Epithelial cell of alveolus of lung (primary cell): ENCODE data around the genes ANKDD1A and UBAP1L.

- RAMPAGE, long total RNA: no peak
- RRBS: no CpG with 5 or more reads among the region's 12 CpGs
Measured at GRCh38 chr15:64809768-64810527, 15.5 kb downstream of the PIF1 start.

DNA sequence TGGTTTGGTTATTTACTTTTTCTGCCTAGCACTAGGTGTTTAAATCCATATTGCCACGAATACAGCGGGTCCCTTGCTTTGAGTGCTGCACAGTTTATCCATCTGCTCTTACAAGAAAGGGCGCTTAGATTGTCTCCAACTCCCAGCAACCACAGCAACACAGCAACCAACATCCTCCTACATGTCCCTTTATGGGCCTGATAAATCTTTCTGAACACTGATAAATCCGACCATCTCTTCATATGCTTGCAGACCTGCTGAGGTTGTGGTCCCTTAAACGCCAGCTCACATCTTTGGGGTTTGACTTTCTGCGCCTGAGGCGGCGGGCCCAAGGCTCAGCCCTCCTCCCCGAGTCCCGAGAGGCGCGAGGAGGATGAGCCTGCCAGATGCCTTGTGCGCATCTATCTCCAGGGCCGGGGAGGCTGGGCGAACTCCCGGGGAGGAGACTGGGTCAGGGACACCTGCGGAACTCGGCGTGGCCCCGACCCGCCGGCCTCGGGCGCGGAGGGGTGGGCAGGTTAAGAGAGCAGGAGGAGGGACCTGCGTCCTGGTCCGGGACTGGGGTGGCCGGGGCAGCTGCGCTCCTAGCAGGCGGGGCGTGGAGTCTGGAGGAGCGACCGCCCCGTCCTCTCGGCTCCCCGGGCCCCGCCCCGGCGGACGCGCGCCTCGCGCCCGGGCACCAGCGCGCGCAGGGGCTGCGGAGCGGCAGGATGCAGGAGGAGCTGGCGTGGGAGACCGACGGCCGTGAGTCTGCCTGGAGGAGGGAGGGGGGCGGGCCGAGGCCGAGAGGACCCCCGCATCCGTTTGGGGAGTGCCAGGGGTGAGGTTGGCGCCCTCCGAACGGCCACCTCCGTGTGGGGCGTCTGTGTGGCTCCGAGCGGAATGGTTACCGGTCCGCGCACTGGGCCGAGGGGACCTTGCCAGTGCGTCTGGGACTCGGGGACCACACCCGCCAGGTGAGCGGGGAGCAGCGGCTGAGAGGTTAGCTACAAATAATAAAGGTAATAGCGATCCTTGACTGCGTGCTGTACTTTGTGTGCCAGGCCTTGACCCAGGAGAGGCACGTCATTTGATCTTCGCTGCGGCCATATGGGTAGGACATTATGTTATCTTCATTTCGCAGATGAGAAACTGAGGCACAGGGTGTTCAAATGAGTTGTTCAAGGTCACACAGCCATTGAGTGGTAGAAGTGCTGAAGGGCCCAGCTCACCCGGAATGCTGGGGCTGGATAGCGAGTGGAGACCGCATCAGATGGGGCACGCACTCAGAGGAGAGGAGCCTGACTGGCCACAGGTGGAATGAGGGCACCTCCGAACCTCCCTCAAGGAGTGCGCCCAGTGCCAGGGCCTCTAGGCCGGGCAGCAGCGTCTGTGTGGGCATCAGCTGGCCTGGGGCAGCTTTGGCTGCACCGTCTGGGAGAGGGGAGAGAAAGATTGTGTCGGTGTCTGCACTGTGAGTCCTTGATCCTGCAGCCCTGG, at the start of gene ANKDD1A:
ANKDD1A (plus strand) TSS at position 682 of the 1,479 bp plus-strand sequence.
- RAMPAGE, long total RNA: no peak
- RRBS: under 1% methylated on average over 21 of the region's 91 CpGs

DNA sequence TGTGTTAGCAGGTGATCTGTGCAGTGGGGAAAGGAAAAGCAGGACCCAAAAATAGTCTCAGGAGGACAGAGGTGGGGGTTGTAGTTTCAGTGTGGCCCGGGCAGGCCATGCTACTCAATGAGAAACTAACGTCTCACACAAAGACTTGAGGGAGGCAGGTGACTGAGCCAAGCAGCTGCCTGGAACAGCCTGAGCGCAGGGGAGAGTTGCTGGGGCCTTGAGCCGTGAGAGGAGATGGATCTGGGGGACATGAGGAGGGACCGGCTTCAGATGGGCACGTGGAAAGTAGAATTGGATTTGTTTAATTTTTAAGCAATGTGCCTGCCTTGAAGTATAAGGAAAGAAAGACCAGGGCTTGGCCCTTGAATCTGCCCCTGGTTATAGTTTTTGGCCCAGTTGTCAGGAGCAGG, 18.6 kb downstream of the ANKDD1A start:
- RAMPAGE, long total RNA: no peak
- RRBS: no CpG with 5 or more reads among the region's 6 CpGs

GRCh38 chr15:65049135-65050083, 4.2 kb downstream of the SLC51B start:
- RAMPAGE, long total RNA: no peak
- RRBS: no CpG with 5 or more reads among the region's 32 CpGs

DNA sequence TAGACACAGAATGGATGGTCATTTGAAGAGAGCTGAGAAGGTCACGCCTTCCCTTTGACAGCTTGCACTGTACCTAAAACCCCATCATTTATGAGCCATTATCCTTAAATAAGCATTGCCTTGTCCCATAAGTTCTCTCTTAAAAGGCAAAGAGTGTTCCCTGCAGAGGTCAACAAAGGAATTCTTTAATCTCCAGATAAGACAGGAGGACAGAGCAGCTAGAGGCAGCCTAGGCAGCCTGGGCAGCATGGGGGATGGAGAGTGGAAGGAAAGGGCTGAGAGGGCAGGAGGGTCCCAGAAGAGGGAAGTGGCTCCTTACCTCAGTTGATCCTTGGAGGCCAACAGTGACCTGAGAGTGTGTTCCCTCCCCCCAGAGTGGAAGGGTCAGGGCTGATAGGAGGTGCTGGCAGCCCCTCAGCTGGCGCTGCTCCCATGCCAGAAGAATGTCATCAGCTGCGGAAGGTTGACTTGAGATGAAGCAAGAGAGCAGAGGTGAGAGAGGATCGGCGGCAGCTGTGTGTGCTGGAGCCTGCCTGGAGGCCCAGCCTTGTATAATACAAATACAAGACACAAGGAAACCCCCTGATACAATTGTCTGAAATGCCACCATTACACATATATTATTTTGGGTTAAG, 12.8 kb downstream of the KBTBD13 start:
- RAMPAGE, long total RNA: no peak
- RRBS: no CpG with 5 or more reads among the region's 5 CpGs

DNA sequence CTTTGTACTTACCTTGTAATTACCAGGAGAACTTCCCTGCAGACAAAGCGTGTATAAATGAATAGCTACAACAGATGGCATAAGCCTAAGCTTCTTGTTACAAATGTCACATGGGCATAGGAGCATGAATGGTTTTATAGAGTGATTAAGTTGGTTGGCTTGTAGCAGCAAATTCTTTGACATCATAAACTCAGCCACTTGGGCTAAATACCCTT, at the start of gene UBAP1L:
UBAP1L (minus strand) TSS at position 63 of the 215 bp plus-strand sequence.
- RAMPAGE, long total RNA: no peak
- RRBS: no CpG with 5 or more reads among the region's 1 CpG

DNA sequence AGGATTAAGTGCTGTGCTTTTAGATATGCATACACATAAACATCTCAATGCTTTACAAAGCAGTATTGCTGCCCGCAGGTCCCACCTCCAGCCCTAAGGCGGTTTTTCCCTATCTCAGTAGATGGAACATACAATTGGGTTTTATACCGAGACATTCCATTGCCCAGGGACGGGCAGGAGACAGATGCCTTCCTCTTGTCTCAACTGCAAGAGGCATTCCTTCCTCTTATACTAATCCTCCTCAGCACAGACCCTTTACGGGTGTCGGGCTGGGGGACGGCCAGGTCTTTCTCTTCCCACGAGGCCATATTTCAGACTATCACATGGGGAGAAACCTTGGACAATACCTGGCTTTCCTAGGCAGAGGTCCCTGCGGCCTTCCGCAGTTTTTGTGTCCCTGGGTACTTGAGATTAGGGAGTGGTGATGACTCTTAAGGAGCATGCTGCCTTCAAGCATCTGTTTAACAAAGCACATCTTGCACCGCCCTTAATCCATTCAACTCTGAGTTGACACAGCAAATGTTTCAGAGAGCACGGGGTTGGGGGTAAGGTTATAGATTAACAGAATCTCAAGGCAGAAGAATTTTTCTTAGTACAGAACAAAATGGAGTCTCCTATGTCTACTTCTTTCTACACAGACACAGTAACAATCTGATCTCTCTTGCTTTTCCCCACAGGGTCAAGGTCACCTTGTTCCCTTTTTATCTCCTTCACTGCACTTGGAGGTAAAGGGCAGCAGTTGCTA, 15.7 kb upstream of the CILP start:
- RAMPAGE, long total RNA: no peak
- RRBS: no CpG with 5 or more reads among the region's 12 CpGs

- RAMPAGE, long total RNA: no peak
- RRBS: no CpG with 5 or more reads among the region's 6 CpGs
Measured at GRCh38 chr15:65244273-65244752, 33.0 kb upstream of the CILP start.

DNA sequence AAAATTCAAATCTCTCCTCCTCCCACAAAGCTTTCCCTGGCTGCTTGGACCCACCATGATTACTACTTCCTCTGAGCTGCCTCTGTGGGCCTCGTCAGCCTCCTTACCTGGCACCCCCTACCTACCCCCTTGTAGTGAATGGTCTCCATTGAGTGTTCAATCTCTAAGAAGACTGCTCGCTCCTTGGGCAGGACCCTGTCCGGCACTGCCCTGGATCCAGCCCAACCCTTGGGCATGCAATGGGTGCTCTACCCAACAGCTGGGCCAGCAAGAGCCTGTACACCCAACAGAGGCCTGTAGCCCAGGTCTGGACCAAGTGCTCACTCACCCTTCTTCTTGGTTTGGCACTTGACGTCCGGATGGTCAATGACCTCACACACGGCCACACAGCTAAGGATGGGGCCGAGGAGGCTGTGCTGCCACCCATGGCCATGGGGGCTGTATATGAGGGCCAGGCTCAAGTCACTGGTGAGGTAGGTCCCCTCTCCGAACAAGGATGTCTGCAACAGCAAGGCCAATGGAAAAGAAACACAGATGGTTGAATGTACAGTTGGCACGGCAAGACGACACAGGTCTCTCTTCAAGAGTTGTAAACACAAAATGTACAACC, 23.8 kb downstream of the PARP16 start:
- RAMPAGE, long total RNA: no peak
- RRBS: no CpG with 5 or more reads among the region's 10 CpGs

- RAMPAGE, long total RNA: no peak
- RRBS: no CpG with 5 or more reads among the region's 10 CpGs
Measured at GRCh38 chr15:65312537-65313195, 26.0 kb upstream of the PARP16 start.

DNA sequence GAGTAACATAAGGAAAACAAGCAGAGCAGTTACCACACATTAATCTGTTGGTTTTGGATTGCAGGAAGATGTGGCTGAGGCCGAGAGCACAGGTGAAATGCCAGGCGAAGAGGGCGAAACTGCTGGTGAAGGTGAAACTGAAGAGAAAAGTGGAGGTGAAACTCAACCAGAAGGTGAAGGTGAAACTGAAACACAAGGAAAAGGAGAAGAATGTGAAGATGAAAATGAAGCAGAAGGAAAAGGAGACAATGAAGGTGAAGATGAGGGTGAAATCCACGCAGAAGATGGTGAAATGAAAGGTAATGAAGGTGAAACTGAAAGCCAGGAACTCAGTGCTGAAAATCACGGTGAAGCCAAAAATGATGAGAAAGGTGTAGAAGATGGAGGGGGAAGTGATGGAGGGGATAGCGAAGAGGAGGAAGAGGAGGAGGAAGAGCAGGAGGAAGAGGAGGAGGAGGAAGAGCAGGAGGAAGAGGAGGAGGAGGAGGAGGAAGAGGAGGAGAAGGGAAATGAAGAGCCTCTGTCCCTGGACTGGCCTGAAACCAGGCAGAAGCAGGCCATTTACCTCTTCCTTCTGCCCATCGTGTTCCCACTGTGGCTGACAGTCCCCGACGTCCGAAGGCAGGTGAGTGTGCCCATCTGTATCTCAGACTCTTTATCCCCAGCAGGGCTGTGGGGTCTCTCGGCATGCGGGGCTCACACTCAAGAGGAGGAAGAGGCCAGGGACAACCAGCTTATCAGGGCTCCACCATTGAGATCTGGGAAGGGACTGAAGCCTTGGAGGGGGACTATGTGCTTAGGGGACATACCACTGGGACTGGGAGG, 28.8 kb downstream of the SLC24A1 start:
- RAMPAGE, long total RNA: no peak
- RRBS: no CpG with 5 or more reads among the region's 12 CpGs

DNA sequence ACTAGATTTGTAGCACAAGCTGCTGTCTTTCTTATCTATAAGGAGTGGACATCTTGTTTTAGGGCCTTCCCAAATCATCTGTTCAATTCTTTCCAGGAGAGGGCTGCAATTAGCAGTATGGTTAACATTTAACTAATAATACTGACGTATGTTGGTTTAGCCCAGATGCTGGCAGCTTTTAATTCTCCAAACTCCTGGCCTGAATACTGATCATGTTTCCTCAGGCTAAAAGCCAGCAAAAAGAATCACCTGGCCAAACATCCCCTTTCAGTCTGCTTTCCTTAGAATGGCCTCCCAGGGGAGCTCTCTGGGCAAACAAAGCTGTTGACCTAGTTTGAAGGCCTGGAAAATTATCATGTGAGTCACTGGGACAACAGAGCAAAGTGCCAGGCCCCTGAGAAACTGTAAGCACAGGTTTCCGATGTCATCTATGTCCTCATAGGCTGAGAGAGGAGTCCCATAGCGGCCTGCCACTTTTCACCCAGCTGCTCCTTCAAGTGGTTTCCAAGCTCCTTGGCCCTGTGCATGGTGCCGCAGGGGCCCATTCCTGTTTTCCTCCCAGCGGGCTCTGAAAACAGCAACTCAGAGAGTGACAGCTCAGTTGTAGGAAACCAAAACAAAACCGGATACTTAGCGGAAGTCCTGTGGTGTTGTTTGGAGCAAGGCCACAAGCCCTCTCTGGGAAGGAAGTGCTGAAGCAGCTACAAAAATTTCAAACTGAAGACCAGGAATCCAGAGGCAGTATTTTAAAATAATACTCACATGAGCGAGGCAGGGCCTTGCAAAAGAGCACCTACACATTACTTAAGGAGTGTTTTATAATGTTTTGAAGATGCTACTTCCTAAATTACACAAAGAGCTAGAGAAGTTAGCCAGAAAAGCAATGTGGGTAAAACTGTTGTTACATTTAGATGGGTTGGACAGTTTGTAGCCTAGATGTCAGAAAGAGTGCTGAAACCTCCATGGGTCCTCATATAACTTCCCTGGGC, 36.5 kb upstream of the RAB11A start:
- RAMPAGE, long total RNA: no peak
- RRBS: no CpG with 5 or more reads among the region's 8 CpGs

DNA sequence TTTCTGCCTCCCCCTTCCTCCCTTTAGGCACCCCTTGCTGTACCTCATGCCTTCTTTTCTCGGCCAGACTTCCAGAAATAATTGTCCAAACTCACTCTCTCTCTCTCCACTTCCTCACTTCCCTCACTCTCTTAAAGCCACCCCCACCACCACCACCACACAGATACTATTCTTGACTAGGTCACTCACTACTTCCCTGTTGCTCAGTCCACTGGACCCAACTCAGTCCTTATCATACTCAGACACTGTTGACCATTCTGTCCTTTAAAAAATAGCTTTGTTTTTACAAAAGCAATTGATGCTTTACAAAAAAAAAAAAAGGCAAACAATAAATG, 31.7 kb upstream of the RAB11A start:
- RAMPAGE, long total RNA: no peak
- RRBS: no CpG with 5 or more reads among the region's 1 CpG

- RAMPAGE, long total RNA: no peak
- RRBS: no CpG with 5 or more reads among the region's 1 CpG
Measured at GRCh38 chr15:65902353-65902862, 33.1 kb downstream of the RAB11A start.

DNA sequence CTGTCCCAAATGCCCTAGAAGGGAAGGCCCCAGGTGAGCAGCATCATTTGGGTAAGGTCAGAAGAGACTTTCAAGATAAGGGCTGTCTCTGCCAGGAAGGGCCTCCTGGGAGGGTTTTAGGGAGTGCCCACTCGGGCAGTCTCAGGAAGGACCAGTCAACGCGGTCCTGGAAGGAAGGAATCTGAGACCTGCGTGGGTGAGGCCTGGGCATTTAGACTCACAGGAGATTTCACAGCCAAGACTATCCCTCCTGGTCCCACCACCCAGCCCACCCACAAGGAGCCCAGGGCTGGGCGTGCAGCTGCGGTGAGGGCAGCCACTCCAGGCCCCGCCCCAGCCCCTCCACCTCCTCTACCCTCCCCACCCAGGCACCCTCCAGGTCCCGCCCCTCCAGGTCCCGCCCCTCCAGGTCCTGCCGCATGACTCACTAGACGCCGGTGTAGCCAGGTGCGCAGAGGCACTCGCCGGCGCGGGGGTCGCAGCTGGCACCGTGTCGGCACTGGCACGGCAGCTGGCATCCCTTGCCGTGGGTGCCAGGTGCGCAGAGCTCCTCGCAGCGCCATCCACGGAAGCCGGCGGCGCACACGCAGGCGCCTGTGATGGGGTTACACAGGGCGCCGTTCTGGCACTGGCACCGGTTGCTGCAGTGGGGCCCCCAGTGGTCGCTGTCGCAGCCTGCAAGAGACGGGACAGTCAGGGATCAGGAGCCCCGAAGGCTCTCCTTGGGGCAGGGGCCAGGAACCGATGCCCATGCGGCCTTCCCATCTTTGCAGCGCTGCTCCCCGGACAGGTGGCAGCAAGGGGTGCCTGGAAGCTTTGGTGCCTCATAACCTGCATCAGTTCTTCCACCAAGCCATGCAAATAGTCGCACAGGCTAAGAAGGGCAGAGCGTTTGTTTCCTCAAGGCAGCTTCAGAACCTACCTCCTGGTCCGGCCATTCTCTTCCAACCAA, 112.8 kb downstream of the RAB11A start:
- RAMPAGE, long total RNA: no peak
- RRBS: under 1% methylated on average over 8 of the region's 45 CpGs

GRCh38 chr15:66294489-66294904, 1.1 kb downstream of the DIS3L start:
- RAMPAGE, long total RNA: no peak
- RRBS: no CpG with 5 or more reads among the region's 6 CpGs

DNA sequence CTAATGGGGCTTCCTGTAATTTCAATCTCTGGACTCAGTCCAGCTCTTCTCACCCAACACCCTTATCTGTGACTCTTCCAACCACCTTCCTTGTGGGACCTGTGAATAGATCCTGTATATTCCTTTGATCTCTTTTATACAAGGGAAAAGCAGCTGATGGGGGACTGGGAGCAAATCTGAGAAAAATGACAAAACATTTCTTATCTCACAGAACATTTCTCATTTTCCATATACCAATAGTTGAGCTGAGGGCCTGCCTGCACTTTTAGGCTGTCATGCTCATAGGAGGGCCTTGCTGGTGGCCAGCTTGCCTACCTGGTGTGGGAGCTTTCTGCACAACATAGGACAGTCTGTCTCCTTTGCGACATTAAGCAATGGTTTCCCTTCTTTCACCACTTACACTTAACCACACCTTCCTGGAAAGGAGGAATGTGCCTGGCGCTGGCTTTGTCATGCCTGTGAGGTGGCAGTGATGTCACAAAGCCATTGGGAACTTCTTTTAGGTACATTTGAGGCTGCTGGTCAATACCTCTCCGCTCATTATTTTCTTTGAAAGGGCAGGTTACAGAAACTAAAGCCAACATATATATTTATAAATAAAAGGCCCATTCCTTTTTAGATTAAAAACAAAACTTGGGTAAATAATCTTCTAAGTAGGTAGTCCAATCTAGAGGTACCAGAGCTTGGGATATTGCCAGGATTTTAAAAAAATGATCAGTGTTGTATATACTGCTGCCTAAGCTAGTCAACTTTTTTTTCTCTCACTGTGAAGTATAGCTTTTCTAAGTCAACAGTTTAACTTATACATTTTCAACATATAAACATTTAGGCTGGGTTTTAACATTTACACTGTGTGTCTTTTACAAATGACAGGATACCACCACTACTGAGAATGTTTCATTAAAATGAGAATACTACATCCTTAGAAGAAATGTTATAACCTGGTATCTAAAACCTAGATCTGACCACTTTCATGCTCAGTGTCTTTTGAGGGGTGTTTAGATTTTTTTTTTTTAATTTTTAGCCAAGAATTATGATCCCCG, 5.6 kb downstream of the SNAPC5 start:
- RAMPAGE, long total RNA: no peak
- RRBS: no CpG with 5 or more reads among the region's 4 CpGs

GRCh38 chr15:66502500-66503565, 1.8 kb downstream of the RPL4 start:
- RAMPAGE, long total RNA: no peak
- RRBS: no CpG with 5 or more reads among the region's 25 CpGs

- RAMPAGE, long total RNA: no peak
- RRBS: no CpG with 5 or more reads among the region's 2 CpGs
Measured at GRCh38 chr15:66641628-66642270, 60.3 kb upstream of the SMAD6 start.

DNA sequence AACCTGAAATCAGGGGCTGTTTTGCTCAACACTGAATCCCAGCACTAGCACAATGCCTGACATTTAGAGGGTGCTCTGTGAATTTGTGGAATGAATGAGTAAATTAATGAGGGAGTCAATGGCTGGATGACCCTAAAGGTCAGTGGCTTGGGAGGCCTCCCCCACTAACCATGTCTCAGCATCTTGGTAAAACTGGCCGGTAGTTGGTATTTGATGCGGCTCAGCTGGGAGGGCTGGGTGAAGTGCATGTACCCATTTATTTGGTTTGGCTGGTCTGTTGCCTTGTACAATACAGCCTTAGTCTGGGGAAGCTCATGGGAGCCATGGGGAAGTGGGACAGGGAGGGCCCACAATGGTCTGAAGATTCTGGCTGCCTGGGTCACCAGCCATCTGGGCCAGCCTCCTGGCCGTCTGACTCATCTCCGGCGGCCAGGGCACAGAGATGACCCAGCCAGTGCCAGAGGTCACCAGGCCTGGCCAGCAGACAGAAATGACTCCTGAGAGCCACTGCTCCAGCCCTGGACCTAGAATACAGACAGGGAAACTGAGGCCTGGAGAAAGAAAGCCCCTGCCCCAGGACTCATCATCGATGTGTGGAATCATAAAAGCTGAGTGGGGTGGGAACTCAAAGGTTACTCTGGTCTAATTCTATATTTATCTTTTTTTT, 51.6 kb upstream of the SMAD6 start:
- RAMPAGE, long total RNA: no peak
- RRBS: no CpG with 5 or more reads among the region's 6 CpGs